Caco-2 (cell line): ENCODE results near the genes OR4K15, OR4L1, PIP4P1 and RAB2B.

DNA sequence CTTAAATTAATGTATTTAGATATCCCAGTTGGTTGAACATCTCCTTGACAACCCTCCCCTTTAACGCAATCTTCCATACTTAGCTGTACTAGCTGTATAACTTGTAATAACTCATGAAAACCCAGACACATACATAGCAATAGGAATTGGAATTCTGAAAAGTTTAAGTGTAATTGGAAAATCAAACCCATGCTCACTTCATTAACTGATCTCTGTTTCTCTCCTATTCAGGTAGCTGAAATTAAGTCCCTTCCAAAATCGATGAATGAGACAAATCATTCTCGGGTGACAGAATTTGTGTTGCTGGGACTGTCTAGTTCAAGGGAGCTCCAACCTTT is at the start of gene OR4K15:
OR4K15 (plus strand) TSS at position 262 of the 338 bp plus-strand sequence.
- PRO-cap: no peak
- RRBS: no CpG with 5 or more reads among the region's 3 CpGs

GRCh38 chr14:20059633-20060340 is at the start of gene OR4L1:
TSS of gene OR4L1 (plus strand) at chr14:20060045.
- PRO-cap: no peak
- RRBS: no CpG with 5 or more reads among the region's 4 CpGs

GRCh38 chr14:20313272-20314004 is 7.7 kb upstream of the TTC5 start:
- PRO-cap: no peak
- RRBS: no CpG with 5 or more reads among the region's 6 CpGs

- PRO-cap: no peak
- RRBS: no CpG with 5 or more reads among the region's 9 CpGs
These were observed 10.4 kb upstream of the TTC5 start for GRCh38 chr14:20316113-20316680.

- PRO-cap: no peak
- RRBS: no CpG with 5 or more reads among the region's 2 CpGs
These were observed 405 bp downstream of the PARP2 start for GRCh38 chr14:20343921-20344159.

- PRO-cap: no peak
- RRBS: no CpG with 5 or more reads among the region's 6 CpGs
These were observed 5.2 kb downstream of the TEP1 start for GRCh38 chr14:20407907-20408640.

DNA sequence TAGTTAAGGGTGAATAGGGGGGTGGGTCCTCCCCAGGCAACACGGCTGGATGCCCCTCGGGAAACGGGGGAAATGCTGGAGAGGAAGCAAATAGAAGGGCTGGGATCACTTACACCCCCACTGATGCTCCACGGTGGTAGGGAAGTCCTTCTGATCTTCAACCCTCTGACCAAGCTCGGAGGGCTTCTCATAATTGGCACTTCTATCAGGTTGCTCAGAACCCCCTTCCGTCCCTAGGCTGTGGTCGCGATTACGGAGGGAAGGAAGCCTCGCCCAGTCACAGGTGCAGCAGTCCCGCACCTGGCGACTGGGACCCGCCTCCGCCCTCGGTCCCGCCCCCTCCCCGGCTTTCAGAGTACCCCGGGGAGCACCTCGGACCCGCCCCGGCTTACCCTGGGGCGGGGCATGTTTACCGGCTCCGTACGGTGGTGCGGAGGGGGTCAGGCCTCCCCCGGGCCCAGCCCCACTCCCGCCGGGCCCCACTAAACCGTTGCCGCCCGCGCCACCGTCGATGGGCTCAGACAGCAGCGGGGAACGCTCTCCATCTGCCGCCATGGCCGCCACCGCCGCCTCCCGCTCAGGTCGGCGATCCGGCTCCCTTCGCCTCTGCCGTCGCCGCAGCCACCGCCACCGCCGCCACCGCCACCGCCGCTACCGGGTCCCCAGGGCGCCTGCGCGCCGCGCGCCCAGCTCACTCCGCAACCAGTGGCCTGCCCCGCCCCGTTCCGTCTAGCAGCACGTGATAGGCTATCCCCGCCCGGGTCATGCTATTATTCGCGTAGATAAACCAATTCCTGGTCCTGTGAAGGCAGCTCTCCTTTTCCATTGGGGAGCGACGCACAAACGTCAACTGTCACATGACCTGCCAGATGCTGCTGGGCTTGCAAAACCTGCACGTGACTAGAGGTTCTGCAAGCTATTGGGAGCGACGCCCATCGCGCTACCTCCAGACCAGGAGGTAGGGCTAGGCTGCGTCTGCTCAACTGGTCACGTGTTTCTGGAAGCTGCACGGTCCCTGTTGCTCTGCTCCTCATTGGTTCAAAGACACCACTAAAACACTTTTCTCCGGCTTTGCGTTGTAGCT is at the start of gene PIP4P1:
PIP4P1 (minus strand) TSS at position 664 of the 1,084 bp plus-strand sequence.
- PRO-cap: bidirectional peak, plus-strand start at position 406 of the sequence, minus-strand start at position 252 of the sequence; bidirectional peak, plus-strand start outside the sequence, minus-strand start at position 664 of the sequence
- RRBS: 5% methylated on average over 33 of the region's 84 CpGs

DNA sequence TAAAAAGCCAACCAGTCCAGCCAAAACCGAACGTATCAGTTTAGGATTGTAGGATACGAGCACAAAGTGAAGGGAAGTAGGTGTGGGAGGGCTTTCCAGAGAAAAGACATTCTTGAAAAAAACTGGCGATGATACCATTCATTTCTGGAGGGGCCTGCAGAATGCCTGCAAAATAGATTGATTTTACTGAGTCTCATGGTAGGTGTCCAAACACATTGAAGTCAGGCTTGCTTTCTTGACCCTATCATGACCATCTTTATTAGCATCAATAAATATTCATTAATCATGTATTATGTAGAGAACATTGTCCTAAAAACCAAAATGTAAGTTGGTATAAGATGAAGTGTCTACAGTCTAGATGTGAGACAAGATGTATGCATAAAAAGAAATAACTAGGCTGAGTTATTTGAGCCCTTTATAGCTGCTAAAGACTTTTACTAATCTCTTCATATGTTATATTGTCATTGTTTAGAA is 10.1 kb downstream of the PNP start:
- PRO-cap: no peak
- RRBS: no CpG with 5 or more reads among the region's 4 CpGs

DNA sequence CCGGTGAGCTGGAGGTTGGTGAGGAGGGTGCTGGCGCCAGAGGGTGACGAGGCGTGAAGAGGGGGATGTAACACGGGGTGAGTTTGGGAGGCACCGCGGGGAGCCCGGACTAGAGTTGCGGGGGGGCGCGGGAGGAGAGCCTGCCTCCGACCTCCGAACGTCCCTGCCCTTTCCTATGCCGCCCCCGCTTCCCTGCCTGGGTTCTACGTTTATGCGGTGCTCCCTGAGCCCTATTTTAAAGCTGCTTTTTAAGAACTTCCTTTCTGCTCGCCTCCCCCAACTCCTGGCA is 18.6 kb downstream of the OR6S1 start:
- PRO-cap: no peak
- RRBS: 94% methylated on average over 6 of the region's 19 CpGs

- PRO-cap: bidirectional peak, plus-strand start at chr14:20632307, minus-strand start at chr14:20632129
- RRBS: 6% methylated on average over 4 of the region's 28 CpGs
These were observed 9.4 kb downstream of the OR6S1 start for GRCh38 chr14:20631901-20632704.

GRCh38 chr14:20682645-20683033 is 1.7 kb upstream of the RNASE4 start:
- PRO-cap: bidirectional peak, plus-strand start at chr14:20682916, minus-strand start at chr14:20682766
- RRBS: 5% methylated on average over 8 of the region's 29 CpGs

- PRO-cap: no peak
- RRBS: no CpG with 5 or more reads among the region's 8 CpGs
These were observed 525 bp upstream of the RNASE1 start for GRCh38 chr14:20803194-20803544.

- PRO-cap: no peak
- RRBS: no CpG with 5 or more reads among the region's 10 CpGs
These were observed 1.6 kb downstream of the NDRG2 start for GRCh38 chr14:21023135-21023760.

DNA sequence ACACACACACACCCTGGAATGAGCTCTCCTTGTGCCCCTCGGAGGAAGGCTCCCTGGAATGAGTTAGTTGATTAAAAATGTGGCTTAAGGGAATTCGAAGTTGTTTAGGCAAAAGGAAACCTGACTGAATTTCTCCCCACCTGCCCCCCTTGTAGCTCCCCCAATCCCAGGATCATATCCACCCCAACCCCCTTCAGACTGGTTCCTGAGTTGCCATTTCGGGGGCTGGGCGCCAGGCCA is 1.2 kb upstream of the NDRG2 start:
- PRO-cap: no peak
- RRBS: no CpG with 5 or more reads among the region's 4 CpGs

DNA sequence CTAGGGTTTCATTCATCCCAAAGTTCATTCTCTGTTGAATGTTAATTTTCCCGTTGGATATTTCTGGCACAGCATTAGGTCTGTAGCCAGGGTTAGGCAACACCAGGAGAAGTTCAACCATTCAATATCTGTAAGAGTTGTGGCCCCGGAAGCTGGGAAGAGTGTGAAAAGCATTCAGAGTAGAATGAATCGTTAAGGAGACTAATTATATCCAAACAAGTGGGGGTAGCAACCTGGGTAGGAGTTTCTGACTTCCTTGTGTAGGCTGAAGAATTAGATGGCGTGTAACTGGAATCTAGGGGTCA is 3.5 kb downstream of the RNASE8 start:
- PRO-cap: no peak
- RRBS: no CpG with 5 or more reads among the region's 4 CpGs

DNA sequence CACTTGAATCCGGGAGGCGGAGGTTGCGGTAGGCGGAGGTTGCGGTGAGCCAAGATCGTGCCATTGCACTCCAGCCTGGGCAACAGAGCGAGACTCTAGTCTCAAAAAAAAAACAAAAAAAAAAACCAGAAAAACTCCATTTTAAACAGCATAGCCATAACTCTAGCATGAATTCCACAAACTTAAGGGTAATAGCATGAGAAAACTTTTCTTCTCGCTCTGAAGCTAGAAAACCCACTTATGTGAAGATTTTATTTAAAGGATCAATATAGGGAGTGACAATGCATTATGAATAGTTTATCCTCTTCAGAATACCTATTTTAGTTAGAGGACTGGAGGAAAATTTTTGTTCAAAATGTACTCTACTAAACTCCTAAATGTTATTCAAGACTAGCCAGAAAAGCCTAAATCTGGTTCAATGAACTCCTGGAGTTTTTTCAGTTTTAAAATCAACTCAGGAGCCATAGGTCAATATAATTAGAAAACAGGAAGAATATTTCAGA is 14.4 kb downstream of the HNRNPC start:
- PRO-cap: no peak
- RRBS: no CpG with 5 or more reads among the region's 8 CpGs

DNA sequence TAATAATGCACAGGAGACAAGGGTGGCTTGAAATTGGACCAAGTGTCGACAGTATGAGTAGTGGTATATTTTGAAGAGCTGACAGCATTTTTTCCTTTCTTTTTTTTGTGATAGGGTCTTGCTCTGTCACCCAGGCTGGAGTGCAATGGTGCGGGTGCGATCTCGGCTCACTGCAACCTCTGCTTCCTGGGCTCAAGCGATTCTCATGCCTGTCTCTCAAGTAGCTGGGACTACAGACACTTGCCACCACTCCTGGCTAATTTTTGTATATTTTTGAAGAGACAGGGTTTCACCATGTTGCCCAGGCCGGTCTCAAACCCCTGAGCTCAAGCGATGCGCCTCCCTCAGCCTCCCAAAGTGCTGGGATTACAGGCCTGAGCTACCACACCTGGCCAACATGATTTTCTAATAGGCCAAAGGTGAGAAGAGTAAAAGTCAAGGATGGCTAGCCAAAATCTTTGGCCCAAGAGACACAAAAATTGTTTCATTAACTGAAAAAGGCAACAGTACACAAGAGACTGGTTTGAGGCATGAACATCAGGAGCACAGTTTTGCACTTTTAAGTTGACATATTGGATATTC is 12.6 kb downstream of the HNRNPC start:
- PRO-cap: no peak
- RRBS: no CpG with 5 or more reads among the region's 8 CpGs

DNA sequence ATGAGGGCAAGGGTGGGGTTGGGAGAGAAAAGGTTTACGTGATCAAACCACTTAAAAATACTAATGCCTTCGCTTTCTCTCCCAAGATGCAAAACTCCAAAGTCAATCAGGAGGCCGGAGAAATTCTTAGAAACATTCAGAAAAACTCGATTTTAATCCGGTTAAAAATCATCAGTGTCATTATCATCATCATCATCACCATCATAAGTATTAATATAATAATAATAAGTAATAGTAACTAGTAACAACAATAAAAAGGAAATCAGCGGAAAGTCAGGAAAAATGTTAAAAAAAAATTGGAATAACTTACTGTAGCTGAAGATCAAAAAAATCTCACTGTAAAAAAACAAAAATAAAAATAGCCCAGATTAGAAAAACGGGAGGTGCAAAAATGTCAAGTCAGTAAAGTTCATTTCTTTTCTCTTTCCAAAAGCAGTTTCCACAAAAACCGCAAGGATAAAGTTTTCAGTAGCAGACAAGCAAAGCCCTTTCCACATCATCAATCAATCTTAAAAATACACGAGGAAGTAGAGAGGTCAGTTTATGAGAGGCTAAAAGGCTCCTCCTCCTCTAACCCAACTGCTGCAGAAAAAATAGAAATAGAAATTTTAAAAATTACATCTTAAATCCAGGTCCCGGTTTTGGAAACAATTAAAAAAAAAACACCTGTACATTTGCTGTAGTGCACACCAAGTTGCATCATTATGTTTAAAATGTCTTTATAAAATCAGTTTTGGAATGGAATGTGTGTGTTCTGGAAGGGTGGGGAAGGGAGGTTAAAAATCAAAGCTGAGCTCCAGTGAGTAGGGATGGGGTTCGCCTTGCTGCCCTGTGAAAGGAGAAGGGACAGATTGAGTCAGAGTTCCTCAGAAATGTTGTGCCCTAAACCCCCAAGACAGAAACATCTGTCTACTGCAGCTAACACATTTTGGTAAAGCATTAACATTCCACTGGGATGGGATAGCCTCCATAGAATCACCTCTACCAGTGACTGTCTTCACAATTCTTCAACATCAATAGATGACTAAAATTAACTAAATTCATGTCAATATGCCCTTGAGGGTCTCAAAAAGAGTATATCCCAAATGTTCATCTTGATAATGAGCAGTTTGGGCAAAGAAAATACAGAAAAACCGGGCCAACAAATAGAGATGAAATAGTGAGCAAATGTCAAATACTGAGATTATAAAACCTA is 5.8 kb downstream of the HNRNPC start:
- PRO-cap: no peak
- RRBS: no CpG with 5 or more reads among the region's 12 CpGs

DNA sequence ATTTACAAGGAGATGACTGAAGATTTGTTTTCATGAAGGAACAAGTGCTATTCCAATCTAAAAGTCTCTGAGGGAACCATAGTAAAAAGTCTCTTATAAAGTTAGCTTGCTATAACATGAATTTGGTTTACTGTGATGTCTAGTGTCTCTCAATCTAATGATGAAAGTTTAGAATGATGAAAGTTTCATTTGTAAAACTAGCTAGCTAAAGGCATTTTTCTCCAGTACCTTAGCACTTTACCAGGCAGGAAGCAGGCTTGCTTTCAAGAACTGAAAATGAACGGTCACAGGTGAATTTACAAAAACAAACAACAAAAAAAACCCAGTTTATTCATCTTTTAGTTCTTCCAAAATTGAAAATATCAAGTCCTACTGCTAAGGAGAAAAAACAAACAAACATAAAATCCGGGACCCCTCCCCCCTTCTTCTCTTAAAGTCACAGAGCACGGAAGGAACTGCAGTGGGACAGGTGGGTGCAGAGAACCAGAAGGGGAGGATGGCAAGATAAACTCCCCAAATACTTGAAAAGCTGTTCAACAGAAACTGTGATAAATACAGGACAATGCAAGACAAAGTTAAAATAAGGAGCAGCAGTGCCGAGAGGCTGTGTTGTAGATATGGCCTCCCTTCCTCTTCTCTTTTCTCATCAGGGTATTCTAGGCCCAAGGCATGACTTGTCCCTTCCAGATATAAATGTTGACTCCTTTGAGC is 32.5 kb downstream of the SUPT16H start:
- PRO-cap: no peak
- RRBS: no CpG with 5 or more reads among the region's 4 CpGs

DNA sequence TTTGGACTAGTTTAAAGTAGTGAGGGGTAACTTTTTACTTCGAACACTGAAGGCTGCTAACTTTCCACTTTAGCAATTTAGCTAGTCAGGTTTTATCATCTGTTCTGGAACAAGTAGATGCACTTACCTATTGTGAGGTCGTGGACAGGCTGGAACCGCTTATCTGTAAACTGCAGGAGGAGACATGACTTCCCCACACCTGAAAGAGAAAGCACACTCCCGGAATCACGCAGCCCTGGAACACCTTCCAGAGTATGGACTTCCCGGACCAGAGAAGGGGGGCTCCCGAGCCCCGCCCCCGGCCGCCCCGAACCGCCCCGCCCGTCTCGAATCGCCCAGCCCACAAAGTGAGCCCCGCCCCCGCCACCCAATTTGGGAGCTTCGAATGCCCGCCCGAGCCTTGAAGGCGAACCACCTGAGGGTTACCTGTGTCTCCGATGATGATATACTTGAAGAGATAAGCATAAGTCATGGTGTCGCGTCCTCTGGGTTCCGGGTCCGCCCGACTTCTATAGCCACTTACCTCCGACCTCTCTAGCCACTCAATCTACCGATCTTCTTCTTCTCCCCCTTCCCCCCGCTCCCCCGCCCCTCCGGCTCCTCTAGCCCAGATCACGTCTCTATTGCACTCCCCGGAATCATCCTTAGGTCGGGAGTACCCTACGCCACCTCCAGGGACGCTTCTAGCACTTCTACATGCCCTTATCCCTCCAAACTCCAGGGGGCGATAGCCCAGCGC is at the start of gene RAB2B:
RAB2B (minus strand) TSS at position 559 of the 739 bp plus-strand sequence.
- PRO-cap: bidirectional peak, plus-strand start at position 370 of the sequence, minus-strand start at position 256 of the sequence; bidirectional peak, plus-strand start outside the sequence, minus-strand start at position 511 of the sequence
- RRBS: 4% methylated on average over 9 of the region's 40 CpGs